Urinary bladder (tissue), 3 donors: ENCODE results near the genes NBPF19 and SEMA6C.

GRCh38 chr1:149474322-149475649 is at the start of gene NBPF19:
Gene NBPF19, plus strand, starts transcription at chr1:149475045.
- PRO-cap, result no peak
- RAMPAGE, long total RNA, result no peak

- PRO-cap, result bidirectional peak, plus-strand start at chr1:149636631, minus-strand start at chr1:149636457
- RAMPAGE, long total RNA, result no peak
Observed at GRCh38 chr1:149636132-149637441, 52.9 kb downstream of the PPIAL4C start.

DNA sequence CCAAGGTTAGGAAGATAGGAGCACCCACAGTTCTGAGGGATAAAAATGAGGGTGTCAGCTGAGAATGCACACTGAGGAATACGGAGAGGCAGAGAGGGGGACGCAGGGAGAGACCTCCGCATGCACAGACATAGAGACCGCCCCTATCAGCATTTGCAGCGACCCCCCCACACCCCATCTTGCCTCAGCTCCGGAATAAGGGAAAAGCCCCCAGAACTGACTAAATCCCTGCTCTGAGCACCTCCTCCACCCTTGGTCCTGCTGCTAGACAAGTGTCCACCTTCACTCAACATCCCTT is 846 bp downstream of the SV2A start:
- PRO-cap, result no peak
- RAMPAGE, long total RNA, result no peak

GRCh38 chr1:149986385-149986966 is 24.1 kb downstream of the OTUD7B start:
- PRO-cap, result no peak
- RAMPAGE, long total RNA, result no peak

GRCh38 chr1:150061629-150062233 is 5.8 kb upstream of the VPS45 start:
- PRO-cap, result no peak
- RAMPAGE, long total RNA, result no peak

DNA sequence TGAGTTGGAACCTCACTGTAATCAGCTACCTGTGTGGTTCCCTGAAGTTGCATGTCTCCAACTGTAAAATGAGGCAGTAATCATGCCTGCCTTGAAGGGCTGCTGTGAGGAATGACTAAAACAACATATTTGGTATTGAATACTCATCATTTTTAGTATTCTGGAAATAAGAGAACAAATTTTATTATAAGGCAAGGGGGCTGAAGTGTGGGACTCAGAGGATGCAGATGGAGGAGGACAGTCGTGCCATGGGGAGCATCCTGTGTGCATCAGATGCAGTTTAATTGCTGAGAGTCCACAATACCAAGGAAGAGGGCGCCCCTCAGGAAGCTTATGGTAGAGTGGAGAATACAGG is 8.2 kb downstream of the PLEKHO1 start:
- PRO-cap, result no peak
- RAMPAGE, long total RNA, result no peak

- PRO-cap, result no peak
- RAMPAGE, long total RNA, result no peak
Observed at GRCh38 chr1:150476926-150477621, 10.1 kb upstream of the TARS2 start.

DNA sequence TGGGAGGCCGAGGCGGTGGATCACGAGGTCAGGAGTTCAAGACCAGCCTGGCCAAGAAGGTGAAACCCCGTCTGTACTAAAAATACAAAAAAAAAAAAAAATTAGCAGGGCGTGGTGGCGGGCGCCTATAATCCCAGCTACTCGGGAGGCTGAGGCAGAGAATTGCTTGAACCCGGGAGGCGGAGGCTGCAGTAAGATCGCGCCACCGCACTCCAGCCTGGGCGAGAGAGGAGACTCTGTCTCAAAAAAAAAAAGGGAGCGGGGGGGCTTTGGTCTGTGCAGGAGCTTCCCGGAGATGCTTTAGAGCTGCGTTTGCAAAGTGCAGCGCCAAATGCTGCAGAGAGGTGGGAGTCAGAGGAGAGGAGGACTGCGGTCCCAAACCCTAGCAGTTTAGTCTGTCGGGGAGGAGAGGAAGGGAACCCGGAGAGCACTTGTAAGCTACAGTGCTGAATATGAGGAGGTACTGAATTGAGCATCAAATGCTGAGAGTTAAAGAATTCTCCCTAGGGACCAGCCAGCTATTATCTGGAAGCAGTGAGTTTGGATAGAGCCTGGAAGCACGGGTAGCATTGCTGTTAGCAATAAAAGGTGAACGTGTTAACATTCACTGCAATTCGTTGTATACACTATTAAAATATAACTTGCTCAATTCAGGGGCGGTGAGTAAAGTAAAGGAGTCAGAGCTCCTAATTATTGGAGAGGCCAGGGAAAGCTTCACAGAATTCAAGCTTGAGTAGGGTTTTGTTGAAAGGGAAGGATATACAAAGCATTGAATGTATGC is 8.3 kb downstream of the ECM1 start:
- PRO-cap, result no peak
- RAMPAGE, long total RNA, result no peak

- PRO-cap, result unidirectional peak, plus-strand start at chr1:150543902
- RAMPAGE, long total RNA, result no peak
Observed at GRCh38 chr1:150543475-150544206, 5.6 kb upstream of the ADAMTSL4 start.

- PRO-cap, result no peak
- RAMPAGE, long total RNA, result no peak
Observed at GRCh38 chr1:150576665-150577559, 2.5 kb downstream of the MCL1 start.

- PRO-cap, result bidirectional peak, plus-strand start at chr1:150609943, minus-strand start at chr1:150609820
- RAMPAGE, long total RNA, result no peak
Observed at GRCh38 chr1:150609410-150610534, 19.6 kb downstream of the ENSA start.

DNA sequence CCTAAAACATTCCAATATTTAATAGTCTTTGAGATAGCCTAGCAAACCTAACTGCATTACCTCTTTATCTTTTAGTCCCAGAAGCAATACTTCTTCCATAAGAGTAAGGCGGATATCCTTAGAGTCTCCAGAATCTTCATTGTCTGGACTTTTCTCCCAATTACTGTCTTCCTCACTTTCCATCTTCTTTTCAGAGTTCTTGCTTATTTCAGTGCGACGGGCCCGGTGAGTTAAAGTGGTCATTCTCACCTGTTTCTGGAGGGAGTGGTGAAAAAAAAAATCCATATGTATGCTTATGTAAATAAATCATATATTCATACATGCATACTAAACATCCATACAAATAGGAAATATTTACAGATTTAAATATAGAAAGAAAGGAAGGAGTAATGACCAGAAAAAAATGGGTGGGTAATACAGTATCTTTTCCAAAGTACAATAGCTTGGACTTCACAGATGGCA is 2.3 kb downstream of the GOLPH3L start:
- PRO-cap, result no peak
- RAMPAGE, long total RNA, result no peak

DNA sequence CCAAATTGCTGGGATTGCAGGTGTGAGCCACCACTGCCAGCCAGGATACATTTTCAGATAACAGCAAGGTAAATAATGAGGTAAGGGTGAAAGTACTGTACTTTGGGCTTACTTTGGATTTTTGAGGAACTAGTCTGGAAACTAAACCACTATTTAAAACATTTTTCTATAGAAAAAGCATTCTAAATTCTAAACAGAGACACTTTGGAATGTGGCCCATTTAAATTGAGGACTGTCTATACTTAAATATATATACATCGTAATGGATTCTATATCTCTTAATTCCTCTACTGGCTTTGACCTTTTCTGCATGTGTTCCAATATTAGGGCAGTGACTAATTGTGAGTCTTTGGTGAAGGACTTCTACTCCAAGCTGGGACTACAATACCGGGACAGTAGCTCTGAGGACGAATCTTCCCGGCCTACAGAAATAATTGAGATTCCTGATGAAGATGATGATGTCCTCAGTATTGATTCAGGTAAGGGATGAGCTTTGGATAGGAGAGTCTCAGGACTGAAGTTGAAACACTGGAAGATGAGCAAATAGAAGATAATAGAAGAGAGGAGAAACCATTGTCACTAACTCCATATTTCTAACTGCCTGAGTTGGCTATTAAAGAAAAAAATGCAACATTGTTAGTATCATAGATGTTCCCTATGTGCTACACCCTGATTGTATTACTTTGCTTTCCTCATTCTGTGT is 3.6 kb downstream of the SETDB1 start:
- PRO-cap, result no peak
- RAMPAGE, long total RNA, result no peak

DNA sequence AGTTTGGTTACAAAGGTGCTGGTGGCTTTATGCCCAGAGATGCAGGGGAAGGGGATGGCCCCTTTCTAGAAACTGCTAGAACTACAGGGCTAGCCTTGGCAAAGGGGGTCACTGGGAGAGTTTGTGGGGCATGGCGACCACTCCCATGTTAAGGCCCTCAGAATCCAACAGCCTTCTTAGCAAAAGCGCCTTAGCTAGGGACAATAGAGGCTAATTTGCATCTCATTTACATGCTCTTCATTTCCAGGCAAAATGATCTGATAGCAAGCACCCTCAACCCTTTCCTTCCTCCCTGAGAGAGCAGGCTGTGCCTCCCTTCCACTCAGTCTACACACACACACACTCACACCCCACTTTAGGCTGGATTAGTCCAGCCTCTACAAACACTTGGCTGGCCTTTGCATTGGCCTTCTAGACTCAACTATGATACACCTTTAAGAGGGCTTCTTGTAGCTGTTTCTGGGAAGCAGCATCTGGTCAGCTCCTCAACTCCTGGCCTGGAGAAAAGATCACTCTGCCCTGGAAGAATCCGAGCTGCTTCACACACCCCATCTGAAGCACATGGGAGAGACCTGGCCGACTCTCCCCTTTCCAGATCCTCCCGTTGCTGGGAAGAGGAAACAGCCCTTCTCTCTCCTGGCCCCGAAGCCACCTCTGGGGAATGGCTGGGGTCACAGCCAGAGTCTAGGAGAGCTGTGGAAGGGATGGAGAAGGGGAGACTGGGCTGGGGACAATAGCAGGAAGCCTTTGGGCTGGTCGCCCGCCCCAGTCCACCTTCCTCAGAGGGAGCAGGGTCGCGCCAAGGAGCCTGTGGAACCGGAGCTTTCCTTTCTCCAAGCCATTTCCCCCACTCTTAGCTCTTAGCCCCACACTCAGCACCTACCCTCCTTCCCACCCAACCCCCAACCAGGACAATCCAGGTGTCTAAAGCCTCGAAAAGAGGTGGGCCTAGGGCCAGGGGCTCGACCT is 1.6 kb downstream of the SEMA6C start:
- PRO-cap, result no peak
- RAMPAGE, long total RNA, result no peak

DNA sequence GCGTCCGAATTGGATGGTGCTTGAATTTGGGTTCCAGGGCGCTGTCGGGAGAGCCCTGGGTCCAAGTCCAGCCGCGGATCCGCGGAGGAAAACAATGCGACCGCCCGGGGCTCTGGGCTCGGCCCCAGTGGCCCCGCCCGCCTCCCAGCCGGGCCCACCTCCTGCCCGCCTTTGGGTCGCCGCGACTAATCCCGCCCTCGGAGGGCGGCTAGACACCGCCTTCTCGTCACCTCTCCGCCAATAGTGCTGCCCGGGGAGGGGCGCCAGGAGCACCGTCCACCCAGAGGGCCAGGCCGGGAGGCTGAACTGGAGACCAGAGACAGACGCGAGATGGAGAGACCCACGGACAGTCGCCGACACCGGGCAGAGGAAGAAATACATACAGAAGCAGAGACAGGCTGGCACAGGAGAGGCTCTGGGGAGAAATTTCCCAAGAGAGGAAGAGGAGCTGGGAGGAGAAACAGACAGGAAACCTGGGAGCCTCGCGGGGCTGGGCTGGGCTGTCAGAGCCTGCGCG is at the start of gene SEMA6C:
Gene SEMA6C (minus strand): TSS at position 96 of the 517 bp plus-strand sequence.
- PRO-cap, result bidirectional peak, plus-strand start at position 322 of the sequence, minus-strand start at position 83 of the sequence
- RAMPAGE, long total RNA, result no peak

DNA sequence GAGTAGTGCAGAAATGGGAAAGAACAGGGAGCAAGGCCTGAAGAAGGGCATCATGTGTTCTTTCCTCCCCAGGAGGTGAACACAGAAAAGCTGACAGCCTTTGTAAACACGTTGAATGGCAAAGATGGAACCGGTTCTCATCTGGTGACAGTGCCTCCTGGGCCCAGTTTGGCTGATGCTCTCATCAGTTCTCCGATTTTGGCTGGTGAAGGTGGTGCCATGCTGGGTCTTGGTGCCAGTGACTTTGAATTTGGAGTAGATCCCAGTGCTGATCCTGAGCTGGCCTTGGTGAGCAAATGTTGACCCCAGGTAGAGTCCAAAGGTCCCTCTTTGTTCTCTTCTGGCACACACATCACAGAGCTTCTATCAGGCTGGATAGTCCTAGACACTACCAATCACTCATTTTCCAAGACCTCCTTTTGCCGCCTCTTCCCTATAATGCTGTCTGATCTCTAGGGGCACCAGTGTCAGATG is 10.8 kb downstream of the PSMD4 start:
- PRO-cap, result no peak
- RAMPAGE, long total RNA, result no peak

DNA sequence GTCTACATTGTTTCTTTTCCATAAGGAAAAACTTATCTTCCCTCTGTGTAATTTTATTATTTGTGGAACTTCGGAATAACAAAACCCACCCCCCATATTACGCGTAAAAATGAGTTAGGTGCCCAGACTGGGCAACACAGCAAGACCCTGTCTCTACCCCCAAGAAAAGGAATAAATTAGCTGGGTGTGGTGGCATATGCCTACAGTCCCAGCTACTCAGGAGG is 20.4 kb downstream of the PSMB4 start:
- PRO-cap, result no peak
- RAMPAGE, long total RNA, result no peak

DNA sequence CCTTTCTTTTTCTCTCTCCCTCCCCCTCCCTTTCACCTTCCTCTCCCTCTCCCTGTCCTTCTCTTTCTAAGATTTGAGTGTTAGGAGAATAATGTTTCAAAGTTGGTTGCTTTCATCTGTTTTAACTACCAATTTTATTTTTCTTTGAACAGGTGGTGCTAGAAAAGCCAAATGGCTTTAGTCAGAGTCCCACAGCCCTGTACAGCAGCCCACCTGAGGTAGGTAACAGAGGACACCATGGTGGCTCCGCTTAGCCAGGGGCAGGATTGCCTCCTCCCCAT is 25.8 kb downstream of the TUFT1 start:
- PRO-cap, result no peak
- RAMPAGE, long total RNA, result no peak

- PRO-cap, result no peak
- RAMPAGE, long total RNA, result no peak
Observed at GRCh38 chr1:151568784-151569168, 28.7 kb downstream of the TUFT1 start.

DNA sequence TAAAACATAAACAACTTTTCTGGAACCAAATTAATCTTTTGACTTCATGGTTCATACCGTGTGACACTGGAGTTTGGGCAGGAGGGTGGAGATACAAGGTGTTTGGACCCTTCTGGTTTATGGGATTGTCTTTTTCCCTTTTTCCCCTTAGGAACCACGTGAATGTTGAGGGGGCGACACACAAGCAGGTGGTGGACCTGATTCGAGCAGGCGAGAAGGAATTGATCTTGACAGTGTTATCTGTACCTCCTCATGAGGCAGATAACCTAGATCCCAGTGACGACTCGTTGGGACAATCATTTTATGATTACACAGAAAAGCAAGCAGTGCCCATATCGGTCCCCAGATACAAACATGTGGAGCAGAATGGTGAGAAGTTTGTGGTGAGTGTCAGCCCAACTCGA is 26.9 kb downstream of the SNX27 start:
- PRO-cap, result no peak
- RAMPAGE, long total RNA, result no peak